SK-N-MC (cell line): Measurements from ENCODE around the genes USP54 and AGAP5.

- RRBS: no CpG with 5 or more reads among the region's 6 CpGs
These were observed 3.0 kb downstream of the SPOCK2 start for GRCh38 chr10:72085289-72085883.

GRCh38 chr10:72223567-72224230, 7.6 kb upstream of the ASCC1 start:
- RRBS: no CpG with 5 or more reads among the region's 2 CpGs

- RRBS: no CpG with 5 or more reads among the region's 4 CpGs
These were observed 19.2 kb upstream of the DDIT4 start for GRCh38 chr10:72254403-72254944.

- RRBS: no CpG with 5 or more reads among the region's 9 CpGs
These were observed 10.2 kb upstream of the DDIT4 start for GRCh38 chr10:72263432-72263975.

- RRBS: no CpG with 5 or more reads among the region's 6 CpGs
These were observed 4.8 kb downstream of the DDIT4 start for GRCh38 chr10:72278376-72279135.

DNA sequence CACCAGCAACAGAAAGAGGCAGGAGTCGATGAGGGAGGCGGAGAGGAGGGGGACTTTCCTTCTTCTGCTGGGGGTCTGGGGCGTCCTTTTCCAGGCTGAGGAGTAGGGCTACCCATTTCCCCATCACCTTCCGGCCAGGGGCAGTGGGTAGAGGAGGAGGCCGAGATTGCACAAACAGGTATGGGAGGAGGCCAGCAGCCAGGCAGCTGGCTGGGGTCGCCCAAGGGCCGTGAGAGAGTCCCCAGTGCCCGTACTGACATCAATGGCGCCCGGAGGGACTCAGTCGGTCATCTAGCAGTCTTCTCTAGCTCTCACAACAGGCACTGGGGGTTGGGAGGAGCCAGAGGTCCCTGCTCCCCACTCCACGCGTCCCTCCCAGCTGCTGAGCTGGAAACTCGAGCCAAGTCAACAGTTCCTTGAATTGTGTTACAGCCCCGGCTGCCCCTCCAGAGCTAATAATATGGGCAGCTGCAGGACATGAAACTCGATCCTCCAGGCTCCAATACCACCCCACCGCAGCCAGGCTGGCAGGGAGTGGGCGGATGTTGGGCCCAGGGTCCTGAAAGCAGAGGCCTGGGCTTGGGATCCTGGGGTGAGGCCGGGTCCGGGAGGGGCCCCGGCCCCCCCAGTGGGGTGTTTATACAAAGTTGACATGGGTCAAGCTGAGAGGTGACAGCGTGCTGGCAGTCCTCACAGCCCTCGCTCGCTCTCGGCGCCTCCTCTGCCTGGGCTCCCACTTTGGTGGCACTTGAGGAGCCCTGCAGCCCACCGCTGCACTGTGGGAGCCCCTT, 29.4 kb downstream of the DNAJB12 start:
- RRBS: no CpG with 5 or more reads among the region's 27 CpGs

DNA sequence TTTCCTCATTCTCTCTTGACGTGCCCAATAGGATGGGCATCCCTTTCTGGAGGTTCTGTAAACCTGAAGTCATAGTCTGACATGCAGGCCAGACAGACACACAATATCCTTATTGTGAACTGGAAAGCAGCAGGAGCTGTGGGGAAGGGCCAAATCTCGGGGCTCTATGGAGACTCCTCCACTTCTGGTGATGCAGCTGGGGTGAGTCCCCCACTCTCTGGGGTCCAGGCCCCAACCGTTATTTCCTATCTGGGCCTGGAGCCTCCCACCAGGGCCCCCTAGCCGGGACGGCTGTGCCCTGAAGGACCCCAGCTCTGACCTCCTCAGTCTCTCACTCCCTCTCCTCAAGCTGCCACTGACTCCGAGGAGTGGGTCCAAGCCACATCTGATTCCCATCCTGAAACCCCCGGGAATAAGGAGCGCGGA, 12.8 kb downstream of the DNAJB12 start:
- RRBS: no CpG with 5 or more reads among the region's 9 CpGs

DNA sequence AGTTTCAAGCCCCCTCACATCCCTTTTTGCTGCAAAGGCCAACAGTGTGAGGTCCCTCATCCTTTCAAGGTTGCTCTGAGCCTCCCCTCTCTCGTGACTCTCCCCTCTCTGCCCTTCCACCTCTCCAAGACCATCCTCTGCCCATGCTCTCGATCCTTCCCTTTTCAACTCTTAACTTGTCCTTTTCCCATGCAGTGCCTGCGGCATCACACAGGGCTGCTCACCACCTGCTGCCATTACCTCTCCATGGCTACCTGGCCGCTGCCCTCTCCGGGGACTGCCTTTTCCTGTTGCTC, 3.4 kb downstream of the DNAJB12 start:
- RRBS: no CpG with 5 or more reads among the region's 5 CpGs

GRCh38 chr10:72649294-72649591, 23.4 kb upstream of the MICU1 start:
- RRBS: no CpG with 5 or more reads among the region's 5 CpGs

DNA sequence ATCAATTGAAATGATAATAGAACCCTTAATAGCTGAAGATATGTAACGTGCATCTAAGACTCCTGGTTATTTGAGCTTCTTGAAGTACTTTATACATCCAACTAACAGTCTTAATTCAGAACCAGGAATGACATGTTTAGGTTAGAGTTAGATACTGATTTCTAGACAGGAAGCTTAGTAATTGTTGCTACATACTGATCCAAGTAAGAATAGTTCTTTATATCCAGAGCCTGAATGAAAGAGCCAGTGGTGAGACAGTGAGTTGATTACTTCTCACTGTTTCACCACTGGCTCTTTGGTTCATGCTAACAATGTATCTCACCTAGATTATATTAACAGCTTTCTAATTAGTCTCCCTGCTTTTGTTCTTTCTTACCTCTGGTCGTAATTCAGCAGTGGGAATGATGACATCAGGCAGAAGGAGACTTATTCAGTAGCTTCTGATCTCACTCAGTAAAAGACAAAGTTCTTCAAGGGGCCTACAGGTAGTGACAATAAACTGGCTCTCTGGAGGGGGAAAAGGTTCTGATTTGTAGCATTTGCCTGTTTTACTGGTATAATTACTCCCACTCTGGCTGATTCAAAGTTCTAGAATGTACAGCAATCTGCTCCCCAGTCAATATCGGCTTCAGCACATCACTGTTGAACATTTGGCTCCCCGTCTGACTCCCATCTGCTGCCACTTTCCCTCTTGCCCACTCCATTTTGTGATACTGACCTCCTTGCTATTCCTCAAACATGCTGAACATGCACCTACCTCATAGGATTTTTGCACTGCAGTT, 29.0 kb downstream of the MCU start:
- RRBS: no CpG with 5 or more reads among the region's 4 CpGs

GRCh38 chr10:72792117-72792673, 100.3 kb downstream of the MCU start:
- RRBS: no CpG with 5 or more reads among the region's 6 CpGs

DNA sequence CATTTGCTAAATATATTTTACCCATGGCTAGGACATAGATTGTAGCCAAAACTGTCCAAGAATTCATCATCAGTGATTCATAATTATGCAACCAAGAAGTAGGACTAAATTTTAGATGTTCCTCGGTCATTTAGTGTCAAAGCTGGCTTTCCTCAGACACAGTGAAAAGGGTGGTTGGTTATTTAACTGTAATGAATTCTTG, 3.3 kb downstream of the NUDT13 start:
- RRBS: no CpG with 5 or more reads among the region's 1 CpG

DNA sequence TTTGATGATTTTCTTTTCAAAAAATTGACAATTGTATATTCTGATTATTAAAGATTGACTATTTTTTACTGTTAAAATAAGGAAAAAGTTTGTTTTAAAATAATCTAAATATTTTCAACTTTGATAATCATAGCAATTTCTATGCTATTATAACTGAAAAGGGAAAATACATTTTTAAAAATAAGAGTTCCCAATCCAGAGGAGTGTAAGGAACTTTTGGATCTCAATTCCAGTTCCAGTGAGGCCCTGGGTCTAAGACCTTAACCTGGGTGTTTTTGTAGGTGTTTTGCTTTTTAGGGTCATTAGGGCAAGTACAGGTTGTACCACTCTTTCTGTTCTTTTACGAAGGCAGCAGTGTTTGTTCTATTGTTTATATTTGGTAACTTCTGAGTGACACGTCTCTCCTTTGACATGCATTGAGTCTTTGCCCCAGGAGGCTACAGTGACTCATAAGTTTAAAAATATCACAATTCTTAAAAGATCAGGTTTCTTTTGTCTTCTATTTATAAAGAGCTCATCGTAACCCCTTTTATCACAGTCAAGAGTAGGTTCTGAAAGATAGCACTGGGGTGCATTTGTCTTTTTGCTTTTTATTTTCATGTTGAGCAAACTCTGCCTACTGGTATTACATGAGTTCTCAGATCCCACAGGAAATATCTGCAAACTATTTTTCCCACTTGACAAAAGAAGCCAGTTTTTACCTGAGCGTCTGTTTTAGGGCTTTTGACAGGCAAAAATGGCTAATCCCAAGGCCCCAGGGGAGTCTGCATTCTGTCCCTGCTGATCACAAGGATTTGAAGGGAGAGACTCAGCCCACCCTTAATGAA, 7.7 kb downstream of the NUDT13 start:
- RRBS: no CpG with 5 or more reads among the region's 4 CpGs

- RRBS: no CpG with 5 or more reads among the region's 5 CpGs
These were observed 10.6 kb downstream of the ECD start for GRCh38 chr10:73157280-73157479.

DNA sequence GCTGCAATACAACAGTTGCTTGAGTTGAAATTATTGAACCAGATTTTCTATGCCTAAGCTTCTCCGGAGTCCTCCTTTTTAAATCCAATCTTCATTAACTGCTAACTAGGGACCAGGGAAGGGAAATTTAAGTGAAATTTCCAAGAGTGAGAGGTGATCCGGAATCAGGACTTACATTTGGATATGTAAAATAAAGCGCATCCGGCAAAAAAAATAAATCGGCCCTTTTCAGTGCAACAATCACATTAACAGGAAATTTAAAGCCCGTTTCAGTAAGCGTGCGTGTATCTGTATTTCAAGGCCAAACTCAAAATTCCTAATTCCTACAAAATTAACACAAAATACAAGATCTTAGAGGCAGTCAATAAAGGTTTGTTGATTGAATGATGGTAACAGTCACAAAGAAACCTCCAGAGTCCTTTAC, 779 bp downstream of the DNAJC9 start:
- RRBS: 11% methylated on average over 2 of the region's 8 CpGs

GRCh38 chr10:73501616-73502168, 5.9 kb upstream of the PPP3CB start:
- RRBS: no CpG with 5 or more reads among the region's 2 CpGs

- RRBS: no CpG with 5 or more reads among the region's 3 CpGs
These were observed 1.6 kb downstream of the USP54 start for GRCh38 chr10:73589433-73589995.

DNA sequence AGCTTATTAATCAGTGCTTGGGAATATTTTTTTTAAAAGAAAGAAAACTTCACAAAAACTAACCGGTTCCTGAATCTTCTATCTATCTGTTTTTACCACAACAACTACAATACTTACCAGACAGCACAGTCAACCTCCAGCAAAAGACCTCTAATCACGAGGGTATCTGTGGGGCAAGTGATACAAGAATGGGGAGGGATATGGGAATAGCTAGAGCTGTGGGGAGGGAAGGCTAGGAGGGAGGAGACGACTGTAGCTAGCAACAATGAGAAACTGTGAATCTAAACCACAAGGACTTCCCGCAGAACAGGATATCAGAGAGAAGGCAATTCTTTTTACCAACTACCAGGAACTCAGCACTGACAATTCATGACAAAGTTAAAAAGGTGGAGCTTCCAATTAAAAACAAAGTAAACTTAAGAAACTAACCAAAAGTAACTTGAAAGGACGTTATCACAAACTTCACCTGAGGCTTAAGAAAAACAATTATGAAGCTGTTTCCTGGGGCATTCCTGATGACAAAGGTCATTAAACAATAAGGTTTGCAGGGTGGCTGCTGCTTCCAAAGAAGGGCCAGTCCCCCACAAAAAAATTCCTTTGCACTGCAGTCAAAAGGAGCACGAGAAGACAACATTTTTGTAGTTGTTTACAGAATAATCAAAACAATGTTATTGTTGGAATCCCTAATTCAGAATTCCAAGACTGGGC, at the start of gene USP54:
Gene USP54 (minus strand): TSS at position 182 of the 708 bp plus-strand sequence.
- RRBS: no CpG with 5 or more reads among the region's 6 CpGs

DNA sequence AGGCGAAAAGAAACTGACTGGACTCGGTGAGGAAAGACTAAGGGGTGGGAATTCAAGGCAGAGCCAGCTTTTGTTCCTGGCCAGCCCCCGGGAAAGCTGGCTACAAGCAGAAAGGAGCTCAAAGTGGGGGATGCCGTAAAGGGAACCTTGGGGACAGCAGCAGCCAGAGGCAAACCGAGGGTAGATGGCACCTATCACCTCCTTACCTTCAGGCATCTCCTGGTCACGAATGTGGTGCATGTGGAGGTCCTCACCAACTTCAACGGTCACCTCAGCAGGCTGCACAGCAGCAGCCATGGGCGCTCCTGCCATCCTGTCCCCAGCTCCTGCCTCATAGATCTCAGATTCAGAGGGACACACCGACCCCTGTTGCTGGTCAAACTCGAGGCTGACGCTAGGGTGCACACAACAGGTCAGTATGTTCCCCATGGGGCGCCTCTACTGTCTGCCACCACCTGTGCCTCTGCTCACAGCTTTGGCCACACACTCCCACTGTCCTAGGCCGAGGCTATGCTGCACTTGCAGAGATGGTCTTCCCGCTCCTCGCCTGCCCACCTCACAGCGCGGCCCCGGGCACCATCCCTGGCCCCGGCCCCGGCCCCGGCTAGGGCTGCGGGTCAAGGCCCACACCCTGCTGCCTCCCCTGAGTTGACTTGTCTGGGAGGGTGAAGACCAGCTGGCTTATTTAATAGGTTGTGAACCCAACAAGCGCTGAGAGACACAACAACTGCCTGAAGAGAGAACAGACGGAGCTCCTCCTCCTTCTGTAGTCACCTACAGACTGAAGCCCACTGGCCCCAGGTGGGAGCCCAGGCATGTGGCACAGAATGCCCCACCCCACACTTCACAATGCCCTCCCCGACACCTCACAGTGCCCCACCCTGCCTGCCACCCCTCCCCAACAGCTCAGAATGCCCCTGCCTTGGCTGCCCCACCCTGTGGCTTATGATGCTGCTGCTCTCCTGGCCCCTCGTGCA, at the start of gene AGAP5:
Gene AGAP5 (minus strand): TSS at position 783 of the 977 bp plus-strand sequence.
- RRBS: no CpG with 5 or more reads among the region's 26 CpGs

DNA sequence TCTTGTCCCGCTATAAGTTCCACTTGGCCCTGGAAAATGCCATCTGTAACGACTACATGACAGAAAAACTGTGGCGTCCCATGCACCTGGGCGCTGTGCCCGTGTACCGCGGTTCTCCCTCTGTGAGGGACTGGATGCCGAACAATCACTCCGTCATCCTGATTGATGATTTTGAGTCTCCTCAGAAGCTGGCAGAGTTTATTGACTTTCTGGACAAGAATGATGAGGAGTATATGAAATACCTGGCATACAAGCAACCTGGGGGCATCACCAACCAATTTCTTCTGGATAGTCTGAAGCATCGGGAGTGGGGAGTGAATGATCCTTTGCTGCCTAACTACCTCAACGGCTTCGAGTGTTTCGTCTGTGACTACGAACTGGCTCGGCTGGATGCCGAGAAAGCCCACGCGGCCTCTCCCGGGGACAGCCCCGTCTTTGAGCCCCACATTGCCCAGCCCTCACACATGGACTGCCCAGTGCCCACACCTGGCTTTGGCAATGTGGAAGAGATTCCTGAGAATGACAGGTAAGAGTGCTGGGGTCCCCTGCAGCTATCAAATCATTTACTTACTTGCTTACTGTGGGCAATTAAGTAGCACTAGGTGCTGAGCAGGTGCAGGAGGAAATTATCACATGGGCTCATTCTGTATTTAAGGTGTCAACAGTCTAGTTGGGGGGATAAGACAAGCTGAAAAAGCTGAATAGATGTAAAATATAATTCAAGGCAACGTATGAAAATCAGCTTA, 1.4 kb downstream of the FUT11 start:
- RRBS: no CpG with 5 or more reads among the region's 21 CpGs